AG04450 (cell line): ENCODE data around the gene ADGRG5.

GRCh38 chr16:57475729-57476285 lies 10.5 kb downstream of the DOK4 start:
- CAGE, long polyA plus RNA: no peak
- RRBS: 12% methylated on average over 4 of the region's 12 CpGs

DNA sequence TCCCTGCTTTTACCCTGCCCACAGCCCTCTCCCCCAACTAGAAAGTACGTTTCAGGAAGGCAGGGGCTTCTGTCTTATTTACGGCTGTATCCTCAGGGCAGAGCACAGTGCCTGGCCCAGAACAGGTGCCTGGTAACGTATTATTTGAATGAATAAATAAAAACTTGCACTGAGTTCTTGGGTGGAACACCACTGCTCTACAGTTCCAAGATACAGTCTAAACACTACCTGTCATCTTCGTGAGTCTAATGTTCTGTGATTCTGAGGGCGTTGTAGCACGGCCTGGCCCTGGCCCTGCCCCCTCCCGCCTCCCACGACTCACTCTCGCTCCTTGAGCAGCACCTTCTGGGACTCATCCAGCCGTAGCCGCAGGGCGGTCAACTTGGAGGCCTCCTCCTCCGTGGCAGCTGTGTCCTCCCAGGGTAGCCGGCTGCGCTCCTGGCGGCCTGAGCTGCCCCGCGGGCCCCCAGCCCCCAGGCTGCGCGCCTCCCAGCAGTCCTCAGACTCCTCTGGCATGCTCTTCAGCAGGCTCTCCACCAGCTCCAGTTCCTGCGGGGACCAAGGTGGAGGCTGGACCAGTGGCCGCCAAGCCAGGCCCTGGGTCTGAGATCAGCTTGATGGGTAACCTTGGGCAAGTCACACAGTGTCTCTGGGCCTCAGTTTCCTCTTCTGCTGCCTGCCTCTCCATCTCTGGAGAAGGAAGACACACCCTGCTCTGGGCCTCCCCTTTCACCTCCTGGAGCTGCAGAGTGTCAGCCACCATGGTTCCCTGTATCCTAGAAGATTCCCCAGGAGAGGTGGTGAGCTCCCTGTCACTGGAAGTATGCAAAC lies 10.6 kb downstream of the CCDC102A start:
- CAGE, long polyA plus RNA: no peak
- RRBS: no CpG with 5 or more reads among the region's 22 CpGs

DNA sequence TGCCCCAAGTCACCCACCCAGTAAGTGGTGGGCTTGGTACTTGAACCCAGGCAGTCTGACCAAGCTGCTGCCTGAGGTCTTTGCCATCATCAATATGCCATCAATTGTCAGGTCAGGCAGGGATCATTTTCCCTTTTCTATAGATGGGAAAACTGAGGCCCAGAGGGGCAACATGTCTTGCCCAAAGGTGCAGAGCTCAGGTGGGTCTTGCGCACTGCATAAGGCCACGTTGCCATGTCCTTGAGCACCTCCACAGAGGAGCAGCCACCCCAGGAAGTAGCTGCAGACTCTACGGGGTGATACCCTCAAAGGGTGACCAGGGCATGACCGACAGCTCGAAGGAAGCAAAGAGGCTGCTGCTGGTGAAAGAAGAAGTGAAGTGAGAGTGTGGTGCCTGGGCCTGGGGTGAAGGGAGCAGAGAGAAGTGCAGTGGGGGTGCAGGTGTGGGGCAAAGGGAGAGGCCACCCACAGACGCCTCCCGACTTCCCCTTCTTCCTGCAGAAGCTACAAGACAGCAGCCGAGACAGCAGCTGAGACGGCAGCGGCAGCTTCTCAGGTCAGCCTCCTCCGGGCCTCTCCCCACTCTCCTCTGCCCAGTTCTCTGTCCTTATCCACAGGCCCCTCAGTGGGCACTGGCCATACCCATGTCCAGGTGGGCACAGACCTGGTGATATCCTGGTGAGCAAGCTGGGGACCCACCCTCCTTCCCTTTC lies at the start of gene ADGRG5:
Gene ADGRG5 (plus strand): TSS at position 498 of the 713 bp plus-strand sequence.
- CAGE, long polyA plus RNA: no peak
- RRBS: no CpG with 5 or more reads among the region's 11 CpGs

- CAGE, long polyA plus RNA: no peak
- RRBS: 41% methylated on average over 3 of the region's 29 CpGs
Observed at GRCh38 chr16:57620229-57621256, 7.9 kb upstream of the ADGRG1 start.

- CAGE, long polyA plus RNA: no peak
- RRBS: no CpG with 5 or more reads among the region's 12 CpGs
Observed at GRCh38 chr16:57646654-57647092, 18.2 kb downstream of the ADGRG1 start.

DNA sequence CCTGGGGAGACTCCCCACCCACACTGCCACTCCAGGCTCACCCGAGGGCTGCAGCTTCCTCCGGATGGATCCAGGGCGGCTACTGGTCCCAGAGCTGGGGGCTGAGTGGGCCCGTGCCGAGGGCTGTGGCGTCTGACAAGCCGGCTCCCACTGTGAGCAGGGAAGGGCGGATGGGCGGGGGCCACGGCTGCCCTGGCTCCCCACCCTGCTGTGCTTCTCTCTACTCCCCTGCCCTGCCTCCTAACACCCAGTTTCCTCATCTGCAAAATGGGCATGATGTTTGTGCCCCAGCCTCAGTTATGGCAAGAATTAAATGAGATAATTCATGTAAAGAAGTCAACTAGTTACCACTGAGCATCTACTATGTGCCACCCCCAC lies 24.1 kb downstream of the KATNB1 start:
- CAGE, long polyA plus RNA: no peak
- RRBS: 95% methylated on average over 6 of the region's 10 CpGs

- CAGE, long polyA plus RNA: no peak
- RRBS: 83% methylated on average over 4 of the region's 15 CpGs
Observed at GRCh38 chr16:57787676-57788403, 14.5 kb downstream of the KIFC3 start.

DNA sequence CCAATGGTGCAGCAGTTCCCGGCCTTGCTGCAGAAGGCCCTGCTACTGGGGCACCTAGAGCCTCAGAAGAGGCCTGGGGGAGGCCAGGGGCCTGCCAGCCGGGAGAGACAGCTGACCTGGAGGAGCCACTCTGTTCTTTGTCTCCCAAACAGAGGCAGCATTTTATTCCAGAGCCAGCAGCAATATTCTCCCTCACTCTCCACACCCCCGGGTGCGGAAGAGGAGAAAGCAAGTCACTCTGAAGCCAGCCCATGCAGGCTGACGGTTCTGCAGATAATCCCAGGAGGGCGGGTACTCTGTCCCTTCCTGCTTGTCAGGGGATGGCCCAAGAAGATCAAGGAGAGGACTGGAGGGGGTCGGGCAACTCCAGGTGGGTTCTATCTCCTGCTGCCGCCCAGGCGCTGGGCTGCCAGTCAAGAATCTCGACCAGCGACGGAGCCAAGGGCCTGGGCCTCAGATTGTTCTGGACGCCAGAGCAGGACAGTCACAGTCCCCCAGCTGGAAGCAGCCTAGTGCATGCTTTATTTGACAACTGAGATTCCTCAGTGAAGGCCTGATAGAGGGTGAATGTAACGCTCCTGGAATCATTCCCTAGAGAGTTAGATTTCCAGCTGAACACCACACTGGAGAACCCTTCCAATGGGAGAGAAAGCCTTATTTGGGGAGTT lies 1.0 kb upstream of the KIFC3 start:
- CAGE, long polyA plus RNA: no peak
- RRBS: 10% methylated on average over 3 of the region's 14 CpGs

GRCh38 chr16:57997874-57998730 lies 2.4 kb downstream of the ZNF319 start:
- CAGE, long polyA plus RNA: no peak
- RRBS: 92% methylated on average over 5 of the region's 29 CpGs

DNA sequence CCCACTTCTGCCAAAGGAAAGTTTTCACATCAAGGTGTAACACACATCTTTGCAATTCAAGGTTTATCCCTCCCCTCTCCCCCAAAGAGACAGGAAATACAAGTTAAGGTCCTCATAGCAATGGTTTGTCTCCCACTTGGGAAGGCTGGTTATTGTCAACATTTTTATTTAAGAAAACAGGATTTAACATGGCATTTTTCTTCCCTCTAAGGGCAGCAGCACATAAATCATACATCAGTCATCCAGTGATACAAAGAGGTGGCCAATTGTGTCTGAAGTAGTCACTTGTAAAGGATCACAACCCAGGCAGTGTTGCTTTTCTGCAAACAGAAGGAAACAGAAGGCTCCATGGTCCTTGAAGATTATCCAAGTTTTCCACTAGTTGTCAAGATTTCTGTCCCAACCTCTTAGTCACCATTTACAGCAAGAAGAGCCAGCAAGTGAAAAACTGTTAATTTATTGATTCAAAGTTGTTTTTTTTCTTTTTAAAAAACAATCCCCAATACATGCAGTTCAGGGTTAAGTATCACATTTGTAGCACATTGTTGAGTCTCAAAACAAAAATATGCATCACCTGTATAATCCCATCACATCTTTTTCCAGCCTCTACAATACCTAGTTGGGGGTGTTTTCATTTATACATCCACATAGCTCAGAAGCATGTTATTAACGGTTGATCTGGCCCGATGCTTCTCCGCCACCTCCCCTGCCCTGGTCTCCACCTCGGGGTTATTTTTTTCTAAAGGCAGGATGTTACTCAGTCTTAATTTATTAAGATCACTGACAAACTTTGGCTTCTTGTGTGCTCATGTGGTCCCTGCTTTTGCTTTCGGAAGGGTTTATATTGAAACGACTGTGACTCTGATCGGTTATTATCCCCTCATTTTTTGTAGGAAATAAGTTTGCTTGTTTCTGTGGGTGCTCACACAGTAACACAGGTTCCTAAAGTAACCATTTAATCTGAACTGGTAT lies 30.5 kb upstream of the CFAP20 start:
- CAGE, long polyA plus RNA: no peak
- RRBS: no CpG with 5 or more reads among the region's 7 CpGs

GRCh38 chr16:58417258-58418027 lies 25.2 kb downstream of the GINS3 start:
- CAGE, long polyA plus RNA: no peak
- RRBS: 38% methylated on average over 1 of the region's 20 CpGs

- CAGE, long polyA plus RNA: no peak
- RRBS: 3% methylated on average over 37 of the region's 117 CpGs
Observed at GRCh38 chr16:58462707-58463913, 36.8 kb upstream of the NDRG4 start.

GRCh38 chr16:58465462-58465657 lies 34.6 kb upstream of the NDRG4 start:
- CAGE, long polyA plus RNA: no peak
- RRBS: no CpG with 5 or more reads among the region's 6 CpGs

- CAGE, long polyA plus RNA: no peak
- RRBS: no CpG with 5 or more reads among the region's 6 CpGs
Observed at GRCh38 chr16:58530666-58531445, 15.5 kb downstream of the SETD6 start.

DNA sequence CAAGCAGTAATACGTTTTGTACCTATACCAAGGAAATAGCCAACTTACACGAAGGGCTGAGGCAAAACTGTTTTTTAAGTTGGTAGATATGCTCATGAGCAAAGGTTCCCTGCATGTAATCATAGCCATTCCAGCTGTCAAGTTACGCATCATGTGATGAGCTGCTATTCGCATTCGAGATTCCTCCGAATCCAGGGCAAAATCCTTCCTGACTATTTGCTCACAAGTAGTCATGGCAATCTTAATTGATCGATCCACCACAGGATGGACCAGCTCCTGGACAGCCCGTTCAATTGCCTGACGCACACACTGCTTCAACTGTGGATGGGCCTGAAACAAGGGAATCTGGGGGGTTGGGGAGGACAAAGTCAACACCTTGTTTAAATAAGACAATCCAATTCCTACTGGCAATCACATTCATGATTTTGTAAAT lies 28.3 kb downstream of the SETD6 start:
- CAGE, long polyA plus RNA: no peak
- RRBS: no CpG with 5 or more reads among the region's 9 CpGs

DNA sequence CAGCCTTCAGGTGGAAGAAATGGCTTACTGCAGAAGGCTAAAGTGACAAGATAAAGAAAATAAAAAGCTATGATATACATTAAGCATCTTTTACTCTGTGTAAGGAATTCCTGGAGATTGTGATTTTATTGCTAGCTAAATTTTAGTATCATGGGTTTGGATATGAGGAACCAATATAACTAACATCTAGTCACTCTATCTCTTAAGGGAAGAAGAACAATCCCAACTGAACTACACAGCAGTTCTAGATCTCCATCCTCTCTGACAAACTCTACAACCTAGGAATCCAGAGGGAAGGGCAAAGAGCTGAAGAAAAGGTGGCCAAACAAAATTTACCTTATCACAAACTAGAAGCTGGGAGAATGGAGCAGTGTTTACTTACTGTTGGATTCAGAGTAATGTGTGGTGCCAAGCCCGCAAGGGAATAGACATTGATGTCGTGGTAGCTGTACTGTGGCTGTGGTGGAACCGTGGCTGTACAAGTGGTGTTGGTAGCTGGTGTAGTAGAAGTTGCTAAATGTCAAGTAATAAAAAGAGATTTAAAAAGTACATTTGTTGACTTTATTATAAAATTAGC lies 29.8 kb downstream of the SETD6 start:
- CAGE, long polyA plus RNA: no peak
- RRBS: no CpG with 5 or more reads among the region's 3 CpGs

GRCh38 chr16:58586259-58586896 lies 43.2 kb downstream of the CNOT1 start:
- CAGE, long polyA plus RNA: no peak
- RRBS: no CpG with 5 or more reads among the region's 8 CpGs

DNA sequence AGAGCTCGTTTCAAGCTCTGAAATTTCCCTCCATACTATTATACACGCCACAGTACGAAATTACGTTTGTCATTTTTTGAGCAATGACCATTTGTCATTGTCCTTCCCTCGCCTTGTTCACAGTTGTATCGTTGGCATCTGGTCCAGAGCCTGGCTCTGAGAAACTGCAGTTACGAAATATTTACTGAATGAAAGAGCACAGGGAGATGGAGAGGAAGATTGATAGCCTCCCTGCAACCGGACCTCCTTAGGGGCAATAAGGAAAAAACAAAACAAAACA lies 960 bp downstream of the GOT2 start:
- CAGE, long polyA plus RNA: no peak
- RRBS: 4% methylated on average over 1 of the region's 8 CpGs

GRCh38 chr16:60522666-60523021 lies 1513.6 kb downstream of the CDH8 start:
- CAGE, long polyA plus RNA: no peak
- RRBS: no CpG with 5 or more reads among the region's 15 CpGs

GRCh38 chr16:61872752-61873224 lies 163.4 kb downstream of the CDH8 start:
- CAGE, long polyA plus RNA: no peak
- RRBS: no CpG with 5 or more reads among the region's 5 CpGs